Aortic smooth muscle cell (primary cell): ENCODE measurements around the genes ANO7 and HDLBP.

DNA sequence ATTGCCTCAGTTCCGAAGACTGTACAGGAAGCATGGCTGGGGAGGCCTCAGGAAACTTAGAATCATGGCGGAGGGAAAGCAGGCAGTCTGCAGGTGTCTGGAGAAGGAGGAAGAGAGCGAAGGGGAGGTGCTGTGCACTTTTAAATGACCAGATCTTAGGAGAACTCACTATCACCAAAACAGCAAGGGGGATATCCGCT lies 13.5 kb downstream of the CAPN10 start:
- RRBS, result no CpG with 5 or more reads among the region's 4 CpGs

GRCh38 chr2:240781783-240782426 lies 38.1 kb downstream of the KIF1A start:
- RRBS, result 79% methylated on average over 11 of the region's 56 CpGs

DNA sequence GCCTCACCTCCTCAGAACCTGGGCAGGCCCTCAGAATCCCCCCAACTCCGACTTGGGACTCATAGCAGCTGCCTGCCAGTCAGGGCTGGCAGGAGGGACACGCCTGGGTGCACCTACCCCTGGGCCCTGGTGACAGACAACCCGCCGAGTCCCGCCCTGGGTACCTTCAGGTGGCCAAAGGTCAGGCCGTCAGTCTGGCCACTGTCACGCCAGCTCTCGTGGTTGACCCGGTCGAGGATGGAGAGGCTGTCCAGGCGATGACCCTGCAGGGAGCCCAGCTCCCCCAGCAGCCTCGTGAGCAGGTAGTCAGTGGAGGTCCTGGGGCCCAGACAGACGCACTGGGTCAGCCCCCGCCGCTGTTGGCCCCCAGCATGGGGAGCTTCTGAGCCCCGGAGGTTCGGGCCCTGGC lies 6.1 kb downstream of the MAB21L4 start:
- RRBS, result 19% methylated on average over 2 of the region's 17 CpGs

DNA sequence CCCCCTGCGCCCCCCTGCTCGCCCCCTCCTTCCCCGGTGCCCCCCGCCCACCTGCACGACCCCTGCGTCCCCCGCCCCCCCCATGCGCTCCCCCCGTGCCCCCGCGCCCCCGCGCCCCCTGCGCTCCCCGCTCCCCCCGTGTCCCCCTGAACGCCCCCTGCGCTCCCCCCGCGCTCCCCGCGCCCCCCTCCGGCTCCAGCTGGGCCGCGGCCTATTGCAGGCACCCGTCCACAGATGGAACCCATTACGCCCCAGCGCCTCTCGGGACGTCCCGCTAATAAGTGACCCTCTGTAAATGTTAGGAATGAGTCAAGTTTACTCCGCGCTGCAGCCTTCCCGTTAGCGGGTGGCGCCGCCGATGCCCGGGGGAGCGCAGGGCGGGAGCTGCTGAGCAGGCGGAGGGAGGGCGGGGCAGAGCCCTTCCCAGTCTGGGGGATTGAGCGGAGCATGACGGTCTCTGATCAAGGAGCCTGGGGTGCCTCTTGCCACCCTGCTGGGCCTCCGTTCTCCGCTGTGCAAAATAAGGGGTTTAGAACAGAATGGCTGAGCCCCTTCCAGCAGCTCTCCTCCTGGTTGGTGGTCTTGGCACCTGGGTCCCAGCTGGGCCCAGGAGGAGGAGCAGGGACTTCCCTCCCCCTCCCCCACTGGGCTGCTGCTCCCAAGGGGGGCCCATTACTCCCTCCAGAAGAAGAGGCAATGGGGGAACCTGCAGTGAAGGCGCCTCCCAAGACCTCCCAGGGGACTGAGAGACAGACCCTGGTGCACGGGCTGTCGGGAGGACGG lies 10.4 kb downstream of the CROCC2 start:
- RRBS, result 0% methylated on average over 3 of the region's 51 CpGs

- RRBS, result no CpG with 5 or more reads among the region's 14 CpGs
These were observed 2.3 kb downstream of the SNED1 start for GRCh38 chr2:241000528-241001236.

- RRBS, result 2% methylated on average over 6 of the region's 29 CpGs
These were observed 11.5 kb downstream of the SNED1 start for GRCh38 chr2:241009647-241010645.

DNA sequence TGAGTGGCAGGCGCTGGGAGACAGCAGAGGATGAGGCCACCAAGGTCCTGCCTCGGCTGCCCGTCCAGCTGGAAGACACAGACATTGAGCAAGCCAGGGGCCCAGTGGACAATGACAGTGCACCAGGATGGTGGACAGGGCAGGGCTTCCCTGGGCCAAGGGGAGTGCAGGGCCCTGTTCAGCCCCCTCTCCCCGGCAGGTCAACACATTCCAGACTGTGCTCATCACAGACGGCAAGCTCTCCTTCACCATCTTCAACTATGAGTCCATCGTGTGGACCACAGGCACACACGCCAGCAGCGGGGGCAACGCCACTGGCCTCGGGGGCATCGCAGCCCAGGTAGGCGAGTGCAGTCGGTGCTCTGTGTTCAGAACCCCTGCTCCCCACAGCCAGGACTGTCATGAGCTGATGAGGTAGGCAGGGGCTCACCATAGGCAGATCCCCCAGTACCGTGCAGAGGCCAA lies 35.1 kb downstream of the SNED1 start:
- RRBS, result no CpG with 5 or more reads among the region's 14 CpGs

DNA sequence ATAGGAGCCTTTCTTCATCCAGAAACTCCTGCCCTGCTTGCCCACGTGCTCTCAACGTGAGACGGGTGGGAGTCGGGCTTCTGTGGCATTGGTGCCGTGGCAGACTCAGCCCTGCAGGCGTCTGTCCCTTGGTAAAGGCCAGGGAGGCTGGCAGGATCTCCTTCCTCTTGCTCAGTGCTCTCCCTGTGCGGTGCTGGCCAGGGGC lies 40.1 kb downstream of the SNED1 start:
- RRBS, result no CpG with 5 or more reads among the region's 7 CpGs

- RRBS, result no CpG with 5 or more reads among the region's 10 CpGs
These were observed 28.0 kb downstream of the MTERF4 start for GRCh38 chr2:241073997-241074496.

DNA sequence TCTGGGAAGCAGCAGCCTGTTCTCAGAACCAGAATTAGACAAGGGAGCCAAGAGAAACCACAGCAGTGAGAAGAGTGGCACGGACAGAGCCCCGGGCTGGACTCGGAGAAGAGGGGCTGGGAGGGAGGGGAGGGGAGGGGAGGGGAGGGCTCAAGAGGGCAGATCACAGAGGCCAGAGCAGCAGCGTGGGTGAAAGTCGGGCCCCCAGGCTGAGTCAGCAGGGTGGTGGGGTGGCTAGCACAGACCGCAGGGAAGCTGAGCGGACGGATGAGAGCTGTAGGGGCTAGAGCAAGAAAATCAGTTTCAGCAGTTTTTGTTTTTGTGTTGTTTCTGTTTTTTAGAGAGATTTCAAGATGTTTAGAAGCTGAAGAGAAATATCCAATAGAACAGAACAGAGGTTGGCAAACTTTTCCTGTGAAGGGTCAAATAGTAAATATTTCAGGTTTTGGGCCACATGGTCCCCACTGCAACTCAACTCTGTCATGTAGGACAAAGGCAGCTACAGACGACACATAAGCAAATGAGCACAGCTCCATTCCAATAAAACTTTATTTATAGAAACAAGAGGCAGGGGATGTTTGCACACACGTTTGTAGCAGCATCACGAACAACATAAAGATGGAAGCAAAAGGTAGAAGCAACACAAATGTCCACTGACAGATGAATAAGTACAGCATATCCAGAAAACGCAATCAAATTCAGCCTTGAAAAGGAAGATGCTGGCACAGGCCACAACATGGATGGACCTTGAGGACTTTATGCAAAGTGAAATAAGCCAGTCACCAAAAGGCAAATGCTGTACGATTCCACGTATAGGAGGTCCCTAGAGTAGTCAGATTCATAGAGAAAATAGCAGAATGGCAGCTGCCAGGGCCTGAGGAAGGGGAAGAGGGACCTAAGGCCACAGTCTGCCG lies 7.6 kb upstream of the MTERF4 start:
- RRBS, result no CpG with 5 or more reads among the region's 15 CpGs

- RRBS, result 62% methylated on average over 2 of the region's 15 CpGs
These were observed at the start of gene ANO7 for GRCh38 chr2:241188325-241188848. ANO7 (plus strand) TSS chr2:241188677.

DNA sequence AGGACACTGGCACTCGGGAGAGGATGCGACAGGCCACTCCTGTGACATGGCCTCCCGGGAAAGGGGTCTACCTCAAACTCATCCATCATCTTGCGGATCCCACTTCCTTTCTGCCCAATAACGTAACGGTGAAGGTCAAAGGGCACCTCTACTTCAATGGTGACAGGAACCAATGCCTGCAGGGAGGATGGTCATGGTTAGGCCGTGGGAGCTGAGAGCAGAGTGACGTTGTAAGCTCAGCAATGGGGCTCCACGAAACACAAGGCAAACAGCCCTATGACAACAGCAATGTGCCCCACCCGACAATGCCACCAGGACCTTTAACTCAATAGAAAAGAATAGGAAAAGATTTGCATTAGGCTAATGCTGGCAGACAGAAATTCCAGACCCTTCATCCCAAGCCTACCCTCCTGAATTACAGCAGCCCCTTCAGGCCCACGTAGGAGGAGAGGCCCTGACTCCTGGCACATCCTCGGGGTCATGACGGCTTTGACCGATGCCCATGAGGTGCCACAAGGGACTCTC lies 47.0 kb downstream of the ANO7 start:
- RRBS, result no CpG with 5 or more reads among the region's 14 CpGs

DNA sequence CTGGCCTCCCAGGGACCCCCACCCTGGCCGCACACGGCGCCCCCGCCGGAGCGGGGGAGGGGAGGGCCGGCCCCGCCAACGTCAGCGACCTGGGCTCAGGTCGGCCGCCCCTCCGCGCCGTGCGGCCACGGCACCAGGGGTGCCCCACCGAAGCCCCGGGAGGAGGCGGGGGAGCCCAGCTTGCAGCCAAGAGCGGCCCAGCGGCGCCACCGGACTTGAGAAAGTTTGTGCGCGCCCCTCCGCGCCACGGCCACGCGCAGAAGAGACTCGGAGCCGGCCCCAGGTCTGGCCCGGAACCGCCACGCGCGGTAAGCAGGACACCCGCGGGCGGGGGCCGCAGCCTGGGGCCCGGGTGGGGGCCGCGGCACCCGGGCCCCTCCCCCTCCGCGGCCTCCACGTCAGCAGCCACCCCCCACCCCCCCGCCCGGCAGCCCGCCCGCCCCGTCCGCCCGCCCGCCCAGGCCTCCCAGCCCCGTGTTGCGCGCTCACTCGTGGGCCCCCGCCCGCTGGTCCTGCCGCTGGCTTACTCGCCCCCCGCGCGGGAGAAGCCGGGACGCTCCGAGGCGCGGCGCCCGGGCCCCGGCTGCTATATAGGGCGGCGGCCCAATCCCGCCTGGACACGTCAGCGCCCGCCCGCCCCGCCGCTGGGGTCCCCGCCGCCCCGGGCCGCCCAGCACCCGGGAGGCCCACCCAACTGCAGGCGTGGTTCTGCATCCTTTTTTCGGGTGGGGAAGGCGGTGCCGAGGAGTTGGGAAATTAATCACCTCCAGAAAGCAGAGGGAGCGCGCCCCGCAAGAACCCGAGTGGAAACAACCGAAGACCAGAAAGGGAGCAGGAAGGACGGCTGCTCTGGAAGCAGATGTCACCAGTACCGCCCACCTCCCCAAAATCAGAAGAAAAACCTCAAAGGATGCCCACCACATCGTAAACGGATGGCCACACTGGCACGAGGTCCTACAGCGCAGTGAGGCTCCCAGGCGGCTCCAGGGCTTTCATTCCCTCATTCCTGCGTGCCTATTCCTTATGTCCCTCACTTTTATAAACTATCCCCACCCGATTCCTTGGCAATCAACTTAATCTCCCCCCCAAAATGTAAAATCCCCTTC lies 42.8 kb downstream of the HDLBP start:
- RRBS, result 1% methylated on average over 53 of the region's 108 CpGs

DNA sequence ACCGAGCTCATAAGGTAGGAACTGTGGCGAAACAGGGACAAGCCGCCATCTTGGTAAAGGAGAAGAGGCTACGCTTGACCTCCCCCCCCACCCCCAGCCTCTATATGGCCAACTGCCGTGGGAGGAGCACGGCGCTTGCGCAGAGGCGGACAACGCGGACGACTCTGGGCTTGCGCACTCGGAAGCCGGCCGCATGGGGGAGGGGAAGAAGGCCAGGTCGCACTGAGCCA lies at the start of gene HDLBP:
HDLBP (minus strand) TSS at position 76 of the 230 bp plus-strand sequence.
- RRBS, result no CpG with 5 or more reads among the region's 17 CpGs

DNA sequence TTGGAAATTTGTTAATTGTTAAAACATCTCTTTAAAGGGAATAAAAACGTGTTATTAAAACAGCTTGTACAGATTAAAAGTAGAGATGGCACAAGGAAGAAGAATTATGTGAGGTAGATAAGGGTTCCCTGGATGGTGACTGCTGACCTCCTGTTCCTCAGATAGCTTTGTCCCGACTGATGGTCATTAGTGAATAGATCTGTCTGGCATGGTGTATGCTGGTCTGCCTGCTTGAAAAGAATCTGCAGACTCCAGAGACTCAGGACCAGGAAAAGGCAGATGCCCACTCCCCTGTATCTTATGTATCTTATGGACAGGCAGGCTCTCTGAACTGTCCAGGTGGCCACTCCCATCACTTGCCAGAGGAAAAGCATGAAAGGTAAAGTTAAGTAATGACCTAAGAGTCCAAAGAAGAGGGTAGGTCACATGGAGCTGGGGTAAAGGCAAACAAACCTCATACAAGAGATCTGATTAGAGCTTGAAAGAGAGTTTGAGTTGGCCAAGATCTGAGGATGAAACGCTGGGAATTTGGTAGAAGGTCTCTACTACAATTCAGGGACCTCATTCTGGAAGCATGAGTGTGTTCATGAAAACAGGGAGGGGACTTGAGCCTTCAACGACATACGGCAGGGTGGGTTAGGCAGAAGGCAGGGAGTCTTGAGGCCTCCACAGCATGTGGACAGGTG lies 5.4 kb upstream of the FARP2 start:
- RRBS, result no CpG with 5 or more reads among the region's 5 CpGs

DNA sequence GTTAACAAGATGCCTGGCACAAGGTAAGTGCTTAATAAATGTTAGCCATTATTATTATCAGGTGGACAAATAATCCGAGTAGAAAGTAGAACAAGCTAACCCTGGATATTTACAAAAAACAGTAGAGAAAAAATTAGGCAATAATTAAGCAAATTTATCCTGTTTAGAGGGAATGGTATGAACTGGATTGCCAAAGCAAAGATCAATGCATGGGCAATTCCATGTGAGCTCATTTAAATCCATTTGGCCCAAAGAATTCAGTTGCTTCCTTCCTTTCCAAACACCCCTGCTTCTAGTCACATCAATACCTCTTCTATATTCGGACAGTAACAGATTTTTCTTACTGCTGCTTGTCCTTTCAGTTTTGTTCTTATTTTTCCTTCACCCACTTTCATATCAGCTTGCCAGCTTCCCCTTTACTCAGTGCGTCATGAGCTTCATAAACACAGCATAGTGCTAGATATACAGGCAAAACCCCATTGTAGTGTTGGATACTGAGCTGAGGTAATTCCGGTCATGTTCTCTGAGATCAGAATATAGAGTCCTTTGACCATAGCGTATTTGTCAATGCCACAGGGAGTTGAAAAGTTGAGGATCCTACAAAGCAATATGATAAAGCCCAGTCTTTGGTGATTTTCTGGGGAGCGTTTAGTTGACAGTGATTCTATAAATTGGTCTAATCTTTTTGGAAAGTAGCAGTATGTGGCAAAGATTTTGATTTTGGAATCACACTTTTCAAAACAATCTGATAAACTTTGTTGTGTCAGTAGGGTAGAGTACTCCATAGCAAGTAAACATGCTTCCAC lies 2.3 kb downstream of the FARP2 start:
- RRBS, result no CpG with 5 or more reads among the region's 6 CpGs

- RRBS, result 69% methylated on average over 2 of the region's 13 CpGs
These were observed 13.7 kb downstream of the STK25 start for GRCh38 chr2:241494580-241495162.

DNA sequence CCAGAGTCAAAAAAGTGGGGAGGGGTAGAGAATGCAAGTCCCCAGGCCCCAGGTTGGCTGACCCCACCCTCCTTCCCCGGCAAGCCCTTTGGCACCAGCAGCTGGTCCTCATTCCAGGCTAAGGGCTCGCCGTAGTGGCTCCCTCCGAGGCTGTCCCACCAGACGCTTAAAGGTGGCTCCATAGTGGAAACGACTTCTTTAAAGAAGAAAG lies 1.3 kb downstream of the STK25 start:
- RRBS, result no CpG with 5 or more reads among the region's 6 CpGs

GRCh38 chr2:241584438-241585044 lies 26.0 kb downstream of the BOK start:
- RRBS, result no CpG with 5 or more reads among the region's 18 CpGs

- RRBS, result 92% methylated on average over 3 of the region's 17 CpGs
These were observed 12.1 kb downstream of the DTYMK start for GRCh38 chr2:241674164-241675207.